Breast (tissue), 4 donors: ENCODE results near the gene NDNF.

DNA sequence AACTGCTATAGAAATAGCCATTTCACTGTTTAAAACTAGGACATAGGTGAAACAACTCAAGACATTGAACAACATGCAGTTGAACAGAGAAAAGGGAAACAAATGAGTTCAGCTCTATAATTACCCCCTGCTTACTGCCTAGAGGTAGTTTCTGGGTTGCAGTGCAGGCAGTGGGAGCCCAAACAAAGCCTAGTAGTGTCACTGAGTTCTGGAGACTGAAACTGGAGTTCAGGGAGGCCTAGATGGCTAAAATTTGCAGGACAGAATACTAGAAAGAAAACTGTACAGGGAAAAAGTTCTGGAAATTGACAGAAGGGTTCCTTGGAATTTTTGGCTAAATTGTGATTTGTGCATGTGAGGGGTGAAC is 37.3 kb downstream of the C4orf3 start:
- PRO-cap, 3 experiments, result no peak in any of the 3 experiments

DNA sequence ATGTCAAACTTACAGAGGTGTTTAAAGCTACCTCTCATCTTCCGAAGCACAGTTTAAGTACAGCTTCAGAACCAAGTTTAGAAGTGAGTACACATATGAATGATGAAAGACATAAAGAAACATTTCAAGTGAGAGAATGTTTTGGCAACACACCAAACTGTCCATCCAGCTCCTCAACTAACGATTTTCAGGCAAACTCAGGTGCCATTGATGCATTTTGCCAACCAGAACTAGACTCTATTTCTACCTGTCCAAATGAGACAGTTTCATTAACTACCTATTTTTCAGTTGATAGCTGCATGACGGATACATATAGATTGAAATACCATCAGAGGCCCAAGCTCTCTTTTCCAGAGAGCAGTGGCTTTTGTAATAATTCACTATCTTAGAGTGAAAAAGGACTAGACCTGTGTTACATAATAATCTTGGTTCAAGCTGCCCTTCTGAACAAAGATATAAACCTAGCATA is 7.6 kb downstream of the C4orf3 start:
- PRO-cap, 3 experiments, result no peak in any of the 3 experiments
- RRBS, result no CpG with 5 or more reads among the region's 3 CpGs

- PRO-cap, 3 experiments, result no peak in any of the 3 experiments
- RRBS, result no CpG with 5 or more reads among the region's 6 CpGs
Measured at GRCh38 chr4:119363383-119363939, 41.5 kb upstream of the FABP2 start.

- PRO-cap, 3 experiments, result no peak in any of the 3 experiments
- RRBS, result no CpG with 5 or more reads among the region's 2 CpGs
Measured at GRCh38 chr4:119490924-119491354, 137.7 kb downstream of the PDE5A start.

- PRO-cap, 3 experiments, result no peak in any of the 3 experiments
- RRBS, result no CpG with 5 or more reads among the region's 4 CpGs
Measured at GRCh38 chr4:120755614-120756097, 166.9 kb downstream of the PRDM5 start.

- PRO-cap, 3 experiments, result no peak in any of the 3 experiments
- RRBS, result no CpG with 5 or more reads among the region's 1 CpG
Measured at GRCh38 chr4:120757522-120758332, 164.8 kb downstream of the PRDM5 start.

- PRO-cap, 3 experiments, result no peak in any of the 3 experiments
- RRBS, result 3% methylated on average over 24 of the region's 74 CpGs
Measured at GRCh38 chr4:121070620-121071802, 1.3 kb downstream of the NDNF start.

DNA sequence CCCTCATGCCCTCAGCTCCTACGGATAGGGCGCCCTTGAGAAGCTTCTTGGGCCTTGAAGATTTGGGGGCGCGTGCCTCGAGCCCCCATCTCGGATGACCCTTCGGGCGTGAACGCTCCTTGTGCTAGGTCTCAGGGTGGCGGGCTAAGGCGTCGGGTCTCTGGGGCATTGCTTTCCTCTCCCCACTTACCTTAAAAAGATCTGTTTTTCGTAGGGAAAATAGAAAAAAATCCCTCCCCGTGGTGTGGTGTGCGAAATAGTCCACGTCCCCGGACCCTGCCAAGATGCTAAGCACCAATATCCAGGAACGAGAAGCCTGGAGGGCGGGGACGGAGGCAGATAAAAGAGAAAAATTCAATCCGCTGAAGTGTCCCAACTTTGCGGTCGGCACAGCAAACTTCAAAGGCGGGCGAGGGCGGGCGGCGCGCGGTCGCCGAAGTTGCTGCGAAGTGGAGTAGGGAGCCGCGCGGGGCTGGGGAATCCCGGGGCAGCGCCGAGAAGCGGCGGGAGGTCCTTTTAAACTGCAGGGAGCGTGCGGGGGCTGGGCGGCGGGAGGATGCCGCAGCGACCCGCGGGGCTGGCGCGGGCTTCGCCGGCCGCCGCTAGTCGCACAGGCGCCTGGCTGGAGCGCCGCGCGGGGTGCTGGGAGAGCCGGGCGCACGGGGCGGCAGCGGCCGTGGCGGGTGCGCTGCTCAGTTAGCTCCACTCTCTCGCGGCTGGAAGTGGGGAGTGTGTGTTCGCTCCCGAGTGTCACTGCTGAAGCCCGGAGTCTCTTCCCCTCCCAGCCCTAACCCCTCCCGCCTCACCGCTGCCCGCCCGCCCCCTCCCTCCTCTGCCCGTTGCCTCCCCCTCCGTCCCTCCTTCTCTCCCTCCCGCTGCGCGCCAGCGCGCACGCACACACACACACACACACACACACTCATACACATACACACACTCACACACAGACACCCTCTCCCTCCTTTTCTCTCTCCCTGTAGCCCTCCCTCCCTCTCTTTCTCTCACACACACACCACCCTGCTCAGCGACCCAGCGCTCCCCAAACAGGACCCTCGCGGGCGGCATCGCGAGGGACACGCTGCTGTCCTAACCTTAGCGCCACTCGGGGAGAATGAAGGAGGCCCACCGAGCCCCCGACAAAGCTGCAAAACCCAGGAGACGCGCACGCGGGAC is at the start of gene NDNF:
Gene NDNF (minus strand): TSS at position 733 of the 1,173 bp plus-strand sequence.
- PRO-cap, 3 experiments, result peak in 2 of 3 experiments; most common minus-strand start position 724 of the sequence (in 2)
- RRBS, result under 1% methylated on average over 32 of the region's 102 CpGs

GRCh38 chr4:121072976-121073344 is 625 bp upstream of the NDNF start:
- PRO-cap, 3 experiments, result no peak in any of the 3 experiments
- RRBS, result no CpG with 5 or more reads among the region's 12 CpGs

DNA sequence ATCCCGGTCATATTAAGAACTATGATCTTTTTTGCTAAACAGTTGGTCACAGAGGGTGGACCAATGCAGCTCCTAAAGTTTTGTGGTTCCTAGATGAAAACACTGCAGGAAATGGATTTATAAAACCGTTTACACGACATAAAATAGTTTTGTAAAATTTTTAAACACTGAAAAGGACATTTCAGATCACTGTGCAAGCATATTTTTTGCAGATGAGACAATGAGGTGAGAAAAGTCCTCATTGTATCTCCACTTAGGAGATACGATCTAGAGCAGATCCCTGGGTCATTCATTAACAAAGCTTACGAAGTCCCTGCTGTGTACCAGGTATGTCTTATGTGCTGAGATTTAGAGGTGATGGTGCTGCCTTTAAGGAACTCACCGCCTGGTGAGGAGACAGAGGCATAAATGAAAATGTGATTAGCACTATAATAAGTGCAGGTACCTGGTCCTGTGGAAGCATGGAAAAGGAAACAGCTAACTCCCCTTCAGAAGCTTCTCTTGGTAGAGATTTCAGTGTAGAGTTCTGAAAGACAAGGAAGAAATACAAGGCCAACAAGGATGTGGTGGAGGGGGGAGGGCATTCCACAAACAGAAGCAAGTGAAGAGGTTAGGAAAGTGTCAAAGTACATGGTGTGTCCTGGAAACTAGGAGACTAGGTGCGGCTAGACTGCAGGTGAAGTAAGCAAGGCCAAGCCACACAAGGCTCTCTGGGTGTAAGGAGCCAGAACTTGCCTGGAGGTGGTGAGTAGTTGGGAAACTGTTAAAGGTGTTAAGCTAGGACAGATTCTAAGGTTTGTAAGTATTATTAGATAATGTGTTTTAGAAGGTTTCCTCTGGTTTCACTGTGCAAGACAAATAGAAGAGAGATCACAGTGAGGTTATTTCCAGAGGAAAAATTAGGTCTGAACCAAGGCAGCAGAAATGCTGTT is 1.5 kb upstream of the NDNF start:
- PRO-cap, 3 experiments, result no peak in any of the 3 experiments
- RRBS, result no CpG with 5 or more reads among the region's 7 CpGs

DNA sequence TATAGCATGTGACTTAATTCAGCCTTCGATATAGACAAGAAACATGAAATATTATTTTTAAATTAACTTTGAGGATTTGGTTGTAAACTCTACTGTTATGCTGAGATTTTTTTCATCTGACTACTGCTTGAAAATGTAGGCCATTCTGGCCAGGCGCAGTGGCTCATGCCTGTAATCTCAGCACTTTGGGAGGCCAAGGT is 24.3 kb downstream of the TNIP3 start:
- PRO-cap, 3 experiments, result no peak in any of the 3 experiments
- RRBS, result no CpG with 5 or more reads among the region's 2 CpGs

DNA sequence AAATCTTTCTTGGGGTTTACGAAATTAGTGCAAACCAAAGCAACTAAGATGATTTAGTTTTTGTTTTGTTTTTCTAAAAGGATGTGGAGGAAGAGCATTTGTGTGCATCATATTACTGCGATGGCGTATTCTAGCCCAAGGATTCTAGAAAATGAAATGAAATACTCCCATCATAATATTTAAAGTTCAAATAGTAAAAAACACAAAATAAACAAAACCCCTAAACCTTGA is 30.3 kb upstream of the TNIP3 start:
- PRO-cap, 3 experiments, result no peak in any of the 3 experiments
- RRBS, result no CpG with 5 or more reads among the region's 3 CpGs

GRCh38 chr4:121214068-121214329 is 49.9 kb upstream of the TNIP3 start:
- PRO-cap, 3 experiments, result no peak in any of the 3 experiments
- RRBS, result no CpG with 5 or more reads among the region's 4 CpGs

GRCh38 chr4:121564948-121565520 is 131.7 kb downstream of the ANXA5 start:
- PRO-cap, 3 experiments, result no peak in any of the 3 experiments
- RRBS, result no CpG with 5 or more reads among the region's 5 CpGs

- PRO-cap, 3 experiments, result no peak in any of the 3 experiments
- RRBS, result 88% methylated on average over 2 of the region's 11 CpGs
Measured at GRCh38 chr4:121697568-121698097, 853 bp upstream of the ANXA5 start.

DNA sequence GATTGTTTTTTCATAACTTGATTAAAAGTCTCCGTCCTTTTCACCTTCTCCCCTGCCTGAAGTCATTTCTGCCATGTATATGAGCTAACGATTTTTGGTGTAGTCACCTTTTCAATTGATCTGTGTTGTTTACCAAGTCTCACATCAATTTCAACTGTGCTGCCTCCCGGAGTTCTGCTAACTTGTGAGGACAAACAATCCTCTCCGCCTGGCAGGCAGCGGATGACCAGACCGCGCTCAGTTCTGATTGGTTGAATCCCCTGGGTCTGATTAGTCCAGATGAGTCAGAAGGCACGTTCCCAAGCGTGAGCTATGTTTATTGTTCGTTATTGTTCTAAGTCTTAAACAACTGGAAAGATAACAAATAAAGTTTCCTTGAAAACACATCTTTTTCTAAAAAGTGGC is 37.8 kb upstream of the TRPC3 start:
- PRO-cap, 3 experiments, result no peak in any of the 3 experiments
- RRBS, result no CpG with 5 or more reads among the region's 10 CpGs

DNA sequence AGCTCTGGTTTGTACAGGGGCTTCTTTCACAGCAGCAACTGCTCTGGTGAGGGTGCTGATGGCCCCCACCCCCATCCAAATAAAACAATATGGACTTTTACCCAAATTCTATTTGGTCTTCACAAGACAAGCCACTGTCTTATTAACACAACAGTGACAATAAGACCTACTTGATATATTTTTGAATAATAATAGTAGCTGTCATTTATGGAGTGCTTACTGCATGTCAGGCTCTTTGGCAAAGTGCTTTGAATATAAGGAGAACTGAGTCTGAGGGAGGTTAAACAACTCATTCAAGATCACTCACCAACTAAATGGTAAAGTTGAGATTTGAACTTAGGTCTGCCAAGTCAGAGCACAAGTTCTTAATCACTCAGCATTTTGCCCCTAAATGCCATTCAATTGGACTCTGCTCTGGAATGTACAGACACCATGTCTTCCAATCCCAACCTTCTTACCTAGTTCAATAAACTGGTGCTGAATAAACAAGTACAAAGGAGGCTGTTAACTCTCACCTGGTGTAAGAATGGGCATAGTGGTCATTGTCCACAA is 51.0 kb upstream of the TRPC3 start:
- PRO-cap, 3 experiments, result no peak in any of the 3 experiments

DNA sequence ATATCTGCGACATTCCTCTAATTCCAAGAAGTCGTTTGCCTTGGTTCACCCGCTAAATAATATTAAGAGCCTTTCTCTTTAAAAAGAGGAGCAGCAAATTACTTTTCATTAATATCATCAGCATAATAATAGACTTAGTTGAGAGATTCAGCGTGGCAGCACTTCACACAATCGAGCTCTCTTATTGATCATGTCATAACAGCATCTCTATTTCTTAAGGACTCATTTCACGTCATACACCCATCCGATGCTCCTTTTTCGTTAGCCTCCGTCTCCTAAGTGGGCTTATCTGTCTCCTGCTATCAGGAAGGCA is 339 bp upstream of the BLTP1 start:
- PRO-cap, 3 experiments, result no peak in any of the 3 experiments
- RRBS, result no CpG with 5 or more reads among the region's 9 CpGs

- PRO-cap, 3 experiments, result no peak in any of the 3 experiments
- RRBS, result no CpG with 5 or more reads among the region's 3 CpGs
Measured at GRCh38 chr4:122153166-122153447, 976 bp downstream of the BLTP1 start.

GRCh38 chr4:122187772-122188335 is 35.7 kb downstream of the BLTP1 start:
- PRO-cap, 3 experiments, result no peak in any of the 3 experiments
- RRBS, result no CpG with 5 or more reads among the region's 3 CpGs